Measurements from ENCODE around the genes SERPINB13, NETO1 and CYB5A.

GRCh38 chr18:63292599-63293736 lies 26.6 kb downstream of the BCL2 start:
- PRO-cap = no peak

GRCh38 chr18:63311524-63312064 lies 8.0 kb downstream of the BCL2 start:
- PRO-cap = no peak

- PRO-cap = no peak
Observed at GRCh38 chr18:63331420-63331958, 11.9 kb upstream of the BCL2 start.

DNA sequence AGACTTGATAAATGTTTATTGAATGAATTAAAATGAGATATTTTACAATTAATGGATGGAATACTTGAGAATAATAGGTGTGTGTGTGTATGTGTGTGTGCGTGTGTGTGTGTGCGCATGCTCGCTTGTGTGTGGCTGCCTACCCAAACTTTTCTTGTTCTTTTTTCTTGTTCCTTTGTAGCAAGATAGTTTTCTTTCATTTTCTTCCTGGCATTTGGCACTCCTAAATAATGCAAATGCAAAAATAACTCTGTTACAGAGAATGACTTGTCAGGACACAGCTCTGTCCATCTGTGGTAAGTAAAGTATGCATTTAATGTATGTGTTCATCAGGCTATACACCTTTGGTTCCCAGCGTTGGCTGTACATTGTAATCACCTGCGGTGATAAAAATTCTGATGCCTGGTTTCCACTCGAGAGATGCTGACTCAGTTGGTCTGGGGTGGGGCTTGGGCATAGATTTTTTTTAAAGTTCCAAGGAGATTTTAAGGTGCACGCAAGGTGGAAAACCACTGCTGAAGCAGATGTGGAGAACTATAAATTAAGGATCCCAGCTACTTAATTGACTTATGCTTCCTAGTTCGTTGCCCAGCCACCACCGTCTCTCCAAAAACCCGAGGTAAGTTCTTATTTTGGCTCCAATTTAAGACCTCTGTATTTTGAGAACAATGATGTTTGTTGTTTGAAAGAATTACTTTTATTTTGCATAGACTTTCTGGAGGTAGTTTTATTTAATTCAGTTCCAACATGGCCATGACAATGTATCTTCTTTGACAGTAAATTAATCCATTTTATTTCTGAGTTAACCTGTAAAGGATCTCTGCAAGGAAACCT lies at the start of gene SERPINB13:
TSS of gene SERPINB13 (plus strand) at position 512 of the 834 bp plus-strand sequence.
- PRO-cap = no peak

- PRO-cap = no peak
Observed at GRCh38 chr18:64810469-64811047, 840.7 kb downstream of the SERPINB8 start.

DNA sequence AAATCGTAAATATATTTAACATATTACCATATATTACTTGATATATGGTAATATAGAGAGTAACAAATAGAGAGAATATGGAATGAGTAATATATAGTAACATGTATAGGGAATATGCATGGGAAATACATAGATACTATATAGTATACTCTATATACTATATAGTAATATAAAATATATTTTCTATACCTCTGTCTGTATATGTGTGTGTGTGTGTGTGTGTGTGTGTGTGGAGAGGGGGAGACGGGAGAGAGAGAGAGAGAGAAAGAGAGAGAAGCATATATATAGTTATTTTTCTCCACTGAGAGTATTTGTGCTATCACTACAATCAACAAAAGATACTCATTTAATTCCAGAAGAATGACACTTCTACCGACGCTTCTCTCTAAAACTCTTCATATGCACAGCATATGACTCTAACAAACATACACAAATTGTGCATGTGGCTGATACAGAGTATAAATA lies 295.2 kb upstream of the CDH7 start:
- PRO-cap = no peak

DNA sequence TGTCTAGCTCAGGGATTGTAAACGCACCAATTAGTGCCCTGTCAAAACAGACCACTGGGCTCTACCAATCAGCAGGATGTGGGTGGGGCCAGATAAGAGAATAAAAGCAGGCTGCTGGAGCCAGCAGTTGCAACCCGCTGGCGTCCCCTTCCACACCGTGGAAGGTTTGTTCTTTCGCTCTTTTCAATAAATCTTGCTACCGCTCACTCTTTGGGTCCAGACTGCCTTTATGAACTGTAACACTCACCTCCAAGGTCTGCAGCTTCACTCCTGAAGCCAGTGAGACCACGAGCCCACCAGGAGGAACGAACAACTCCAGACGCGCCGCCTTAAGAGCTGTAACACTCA lies 144.9 kb upstream of the CDH7 start:
- PRO-cap = no peak

DNA sequence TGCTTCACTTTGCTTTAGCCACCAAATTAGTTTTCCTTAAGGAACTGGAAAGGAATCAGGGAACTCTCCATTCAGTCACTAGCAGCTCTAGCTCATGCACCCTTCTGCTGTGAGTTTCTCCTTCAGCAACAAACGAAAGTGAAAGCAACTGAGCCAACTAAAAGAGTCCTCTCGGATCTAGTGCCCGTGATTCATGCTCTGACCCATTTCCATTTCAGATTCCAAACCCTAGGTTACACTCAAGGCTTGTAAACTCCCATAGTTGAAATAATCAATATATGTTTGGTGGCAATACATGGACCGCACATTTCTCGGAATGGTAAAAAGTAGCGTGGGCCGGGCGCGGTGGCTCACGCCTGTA lies 98.4 kb downstream of the DSEL start:
- PRO-cap = no peak

GRCh38 chr18:69955066-69955479 lies 7.4 kb upstream of the CD226 start:
- PRO-cap = no peak

DNA sequence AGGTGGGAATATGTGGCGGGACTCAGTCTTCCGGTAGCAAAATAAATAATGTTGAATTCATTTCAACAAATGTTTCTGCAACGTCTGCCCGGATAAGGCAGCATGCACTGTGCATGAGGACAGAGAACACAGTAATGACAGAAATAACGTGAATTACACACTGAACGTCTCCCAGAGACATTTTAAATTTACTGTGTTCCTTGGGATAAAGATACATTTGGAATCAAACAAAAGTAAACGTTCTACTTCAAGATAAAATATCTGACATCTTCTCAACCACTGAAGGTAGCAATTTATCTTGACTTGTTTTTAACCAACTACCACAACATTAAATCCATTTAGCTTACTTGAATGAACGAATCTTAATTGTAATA lies 1.2 kb downstream of the SOCS6 start:
- PRO-cap = no peak

DNA sequence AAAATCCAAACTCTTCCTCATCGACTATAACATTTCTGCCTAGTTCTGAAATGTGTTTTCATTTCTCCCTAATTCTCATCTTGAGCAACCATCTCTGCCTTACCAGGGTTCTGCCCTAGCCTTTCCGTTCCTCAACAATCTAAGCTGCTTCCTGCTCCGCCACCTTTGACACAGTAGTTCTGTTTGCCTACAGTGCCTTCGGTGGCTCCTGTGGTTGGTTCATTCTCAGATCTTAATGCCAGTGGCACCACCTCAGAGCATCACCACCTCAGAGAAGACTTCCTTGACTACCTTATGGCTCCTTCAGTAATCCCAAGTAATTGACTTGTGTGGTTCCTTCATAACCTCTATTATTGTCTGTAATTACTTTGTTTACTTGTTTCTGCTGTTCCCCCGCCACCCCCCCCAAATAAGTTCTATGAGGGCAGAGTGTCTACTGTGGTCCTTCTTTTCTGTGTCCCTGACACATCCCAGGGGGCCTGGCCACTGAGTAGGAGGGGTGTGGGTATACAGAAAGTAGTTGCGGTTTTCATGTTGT lies 3.9 kb downstream of the SOCS6 start:
- PRO-cap = no peak

GRCh38 chr18:70375954-70376584 lies 87.2 kb downstream of the SOCS6 start:
- PRO-cap = no peak

DNA sequence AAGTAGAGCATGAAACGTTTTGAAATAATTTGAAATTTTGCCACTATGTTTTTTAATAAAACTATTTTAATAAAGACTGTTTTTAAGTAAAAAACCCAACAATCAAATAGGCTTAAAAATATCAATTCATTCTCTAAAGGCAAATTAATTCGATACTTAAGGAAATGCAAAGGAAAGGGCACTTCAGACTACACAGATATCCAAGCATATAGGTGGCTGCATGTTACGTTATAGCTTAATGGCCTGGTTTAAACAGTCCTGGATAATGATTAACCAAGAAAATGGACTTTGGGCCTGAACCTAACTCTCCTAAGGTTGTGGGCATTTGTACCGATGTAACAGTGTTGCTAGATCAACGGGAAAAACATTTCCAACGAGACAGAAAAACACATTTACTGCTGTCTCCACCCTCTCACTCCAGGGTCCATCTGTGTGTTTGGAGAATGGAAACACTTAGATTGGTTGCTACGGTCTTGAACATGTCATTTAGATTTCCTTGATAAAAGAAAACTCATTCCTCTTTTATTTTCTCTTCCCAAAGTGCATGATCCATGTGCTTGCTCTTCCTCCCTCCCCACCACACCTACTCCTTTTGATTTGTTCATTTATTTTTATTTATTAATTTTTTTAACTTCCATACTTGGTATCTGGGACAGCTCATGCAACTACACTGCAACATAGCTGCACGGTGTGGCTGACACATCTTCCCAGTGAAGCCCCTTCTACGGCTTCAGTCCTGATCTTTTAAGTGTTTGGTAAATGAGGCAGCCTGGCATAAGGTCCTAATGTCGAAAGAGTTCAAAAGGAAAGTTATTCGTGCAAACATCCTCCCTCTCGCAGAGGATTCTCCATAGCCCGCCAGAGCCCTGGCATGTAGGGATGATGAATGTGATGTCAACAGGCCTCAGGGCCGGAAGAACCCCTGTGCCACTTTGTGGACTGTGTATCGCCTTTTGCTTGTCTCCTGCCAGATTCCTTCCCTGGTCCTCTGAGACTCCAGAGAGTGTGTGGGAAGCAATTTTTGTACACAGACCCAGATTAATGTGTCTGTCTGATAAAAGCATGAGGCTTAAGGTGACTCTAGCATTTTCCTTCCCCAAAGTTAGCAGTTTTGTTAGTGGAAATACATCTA lies 88.2 kb downstream of the SOCS6 start:
- PRO-cap = no peak

- PRO-cap = no peak
Observed at GRCh38 chr18:70464597-70465319, 175.9 kb downstream of the SOCS6 start.

- PRO-cap = no peak
Observed at GRCh38 chr18:70683255-70683604, 394.4 kb downstream of the SOCS6 start.

DNA sequence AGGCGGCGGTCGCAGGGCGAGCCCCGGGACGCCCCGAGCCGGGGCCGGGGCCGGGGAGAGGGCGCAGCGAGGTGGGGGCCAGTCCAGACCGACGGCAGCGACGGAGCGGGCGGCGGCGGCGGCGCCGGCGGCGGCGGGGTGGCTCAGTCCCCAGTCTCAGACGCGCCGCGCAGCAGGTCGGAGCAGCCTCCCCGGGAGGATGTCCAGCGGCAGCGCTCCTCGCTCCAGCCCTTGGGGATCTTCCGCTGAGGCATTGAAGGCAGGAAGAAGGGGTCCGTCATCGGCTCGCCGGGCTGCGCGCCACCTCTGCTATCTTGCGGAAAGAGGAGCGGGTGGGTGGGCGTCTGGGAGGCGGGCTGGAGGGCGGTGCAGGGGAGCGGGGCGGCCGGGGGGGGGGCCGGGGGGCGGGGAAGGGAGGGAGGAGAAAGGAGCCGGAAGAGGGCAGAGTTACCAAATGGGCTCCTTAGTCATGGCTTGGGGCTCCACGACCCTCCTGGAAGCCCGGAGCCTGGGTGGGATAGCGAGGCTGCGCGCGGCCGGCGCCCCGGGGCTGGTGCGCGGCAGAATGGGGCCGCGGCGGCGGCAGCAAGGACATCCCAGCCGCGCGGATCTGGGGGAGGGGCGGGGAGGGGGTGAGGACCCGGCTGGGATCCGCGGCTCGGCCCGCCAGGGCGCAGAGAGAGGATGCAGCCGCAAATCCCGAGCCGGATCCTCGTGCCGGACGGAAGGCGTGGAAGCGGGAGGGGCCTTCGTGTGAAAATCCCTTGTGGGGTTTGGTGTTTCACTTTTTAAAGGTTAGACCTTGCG lies at the start of gene NETO1:
TSS of gene NETO1 (minus strand) at position 319 of the 807 bp plus-strand sequence.
- PRO-cap = no peak

GRCh38 chr18:74017477-74017694 lies 130.2 kb downstream of the FBXO15 start:
- PRO-cap = no peak

GRCh38 chr18:74256881-74257692 lies 34.7 kb downstream of the CYB5A start:
- PRO-cap = no peak

DNA sequence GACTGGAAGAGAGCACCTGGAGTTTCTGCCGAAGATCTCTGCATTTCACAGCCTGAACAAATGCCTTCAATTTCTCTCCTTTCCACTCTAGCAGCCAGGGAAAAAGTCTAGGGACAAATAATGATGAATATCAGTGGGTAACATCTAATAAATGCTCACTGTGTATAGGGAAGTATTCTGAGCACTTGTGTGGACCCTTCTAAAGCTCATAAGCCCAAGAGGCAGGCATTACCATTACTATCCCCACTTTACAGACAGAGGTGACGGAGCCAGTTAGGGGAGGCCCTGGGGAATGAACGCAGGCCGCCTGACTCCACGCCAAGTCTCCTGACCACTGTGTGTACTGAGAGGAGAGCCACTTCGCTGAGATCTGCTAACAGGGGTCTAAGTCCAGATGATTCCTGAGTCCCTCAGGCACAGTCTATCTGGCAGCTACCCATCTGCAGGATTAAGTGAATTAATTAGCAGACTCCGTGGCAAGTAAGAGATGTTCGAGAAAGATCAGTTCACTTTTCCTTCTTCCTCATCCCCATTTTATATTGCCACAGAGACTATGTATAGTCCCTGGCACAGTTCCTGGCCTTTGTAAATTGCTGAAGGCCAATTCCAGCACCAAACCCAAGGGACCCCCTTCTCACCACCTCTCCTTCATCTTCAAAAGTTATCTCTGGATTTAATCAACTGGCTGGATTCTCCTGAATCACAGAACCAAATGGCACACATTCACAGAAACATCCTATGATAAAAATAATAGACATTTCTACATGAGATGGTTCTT lies 13.7 kb downstream of the CYB5A start:
- PRO-cap = no peak

DNA sequence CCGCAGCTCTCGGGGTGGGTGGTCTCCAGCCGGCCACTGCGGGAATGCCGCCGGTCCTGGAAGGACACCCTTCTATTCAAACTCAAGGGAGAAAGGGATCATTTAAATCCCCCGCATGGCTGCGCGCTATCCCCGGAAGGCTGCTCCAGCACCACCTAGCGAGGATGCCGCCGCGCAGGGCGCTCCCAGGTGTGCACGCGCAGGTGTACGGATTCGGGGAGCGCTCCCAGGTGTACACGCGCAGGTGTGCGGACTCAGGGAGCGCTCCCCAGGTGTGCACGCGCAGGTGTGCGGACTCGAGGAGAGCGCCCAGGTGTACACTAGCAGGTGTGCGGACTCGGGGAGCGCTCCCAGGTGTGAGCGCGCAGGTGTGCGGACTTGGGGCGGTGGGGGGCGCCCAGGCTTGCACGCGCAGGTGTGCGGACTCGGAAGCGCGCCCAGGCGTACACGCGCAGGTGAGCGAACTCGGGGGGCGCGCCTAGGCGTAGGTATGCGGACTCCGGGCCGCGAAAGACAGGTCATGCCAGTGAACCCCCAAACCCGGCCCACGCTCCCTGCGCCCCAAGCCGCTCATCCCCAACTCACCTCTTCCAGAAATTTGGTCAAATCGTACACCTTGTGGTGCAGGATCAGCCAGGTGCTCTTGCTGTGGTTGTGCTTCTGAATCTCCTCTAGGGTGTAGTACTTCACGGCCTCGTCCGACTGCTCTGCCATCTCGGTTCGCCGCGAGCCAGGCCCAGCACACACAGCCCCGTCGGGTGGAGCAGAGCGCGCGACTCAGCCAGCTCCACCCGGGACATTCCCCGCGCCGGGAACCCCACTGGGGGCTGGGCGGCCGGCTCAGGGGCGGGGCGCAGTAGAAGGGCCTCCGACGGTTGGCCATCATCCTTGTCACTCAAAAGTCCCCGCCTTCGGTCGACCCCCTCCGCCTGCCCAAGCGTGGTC lies at the start of gene CYB5A:
TSS of gene CYB5A (minus strand) at position 802 of the 945 bp plus-strand sequence.
- PRO-cap = no peak

Data from neutrophil (primary cell).